Endodermal cell (in vitro differentiated cells): ENCODE measurements around the genes SIMC1 and FAF2.

DNA sequence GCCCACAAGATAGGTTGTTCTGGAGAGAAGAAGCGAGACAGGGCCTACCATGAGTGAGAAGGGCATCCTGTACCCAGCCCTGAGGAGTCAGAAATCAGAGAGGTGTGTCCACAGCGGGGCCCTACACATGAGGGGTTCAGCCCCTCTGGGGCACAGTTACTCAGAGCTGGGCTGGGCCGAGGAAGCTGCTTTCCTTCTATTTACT, 121.5 kb downstream of the NSG2 start:
- PRO-cap: unidirectional peak, plus-strand start at position 105 of the sequence

DNA sequence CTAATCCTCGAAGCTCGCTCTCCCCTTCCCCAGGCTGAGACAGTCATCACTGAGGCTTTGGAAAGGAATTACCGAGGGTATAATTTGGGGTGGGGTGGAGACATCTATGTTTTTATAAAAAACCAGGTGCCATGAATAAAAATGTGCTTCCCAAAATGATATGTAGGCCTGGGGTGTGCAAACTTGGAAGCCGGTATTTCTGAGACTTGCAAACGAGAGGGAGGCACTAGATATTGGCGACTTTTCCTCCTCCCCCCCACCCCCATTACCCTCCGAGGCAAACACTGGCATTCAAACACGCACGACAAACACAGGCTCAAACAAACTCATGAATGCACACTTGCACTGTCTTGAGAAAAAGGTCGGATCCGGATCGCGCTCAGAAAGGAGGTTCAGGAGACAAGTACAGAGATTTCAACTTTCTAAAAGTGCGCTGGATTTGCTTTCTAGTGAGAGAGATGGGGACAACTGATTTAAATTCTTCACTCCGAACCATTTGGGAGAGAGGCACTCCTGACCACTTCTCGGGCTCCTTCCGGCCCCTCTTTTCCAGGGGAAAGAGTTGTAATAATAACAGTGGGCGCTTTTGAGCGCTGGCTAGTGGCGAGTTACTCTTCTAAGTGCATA, 833 bp upstream of the MSX2 start:
- PRO-cap: no peak

- PRO-cap: no peak
These were observed 3.1 kb upstream of the SFXN1 start for GRCh38 chr5:175475193-175475643.

- PRO-cap: no peak
These were observed 926 bp upstream of the SFXN1 start for GRCh38 chr5:175477325-175477943.

GRCh38 chr5:175853499-175853905, 17.9 kb upstream of the CPLX2 start:
- PRO-cap: no peak

DNA sequence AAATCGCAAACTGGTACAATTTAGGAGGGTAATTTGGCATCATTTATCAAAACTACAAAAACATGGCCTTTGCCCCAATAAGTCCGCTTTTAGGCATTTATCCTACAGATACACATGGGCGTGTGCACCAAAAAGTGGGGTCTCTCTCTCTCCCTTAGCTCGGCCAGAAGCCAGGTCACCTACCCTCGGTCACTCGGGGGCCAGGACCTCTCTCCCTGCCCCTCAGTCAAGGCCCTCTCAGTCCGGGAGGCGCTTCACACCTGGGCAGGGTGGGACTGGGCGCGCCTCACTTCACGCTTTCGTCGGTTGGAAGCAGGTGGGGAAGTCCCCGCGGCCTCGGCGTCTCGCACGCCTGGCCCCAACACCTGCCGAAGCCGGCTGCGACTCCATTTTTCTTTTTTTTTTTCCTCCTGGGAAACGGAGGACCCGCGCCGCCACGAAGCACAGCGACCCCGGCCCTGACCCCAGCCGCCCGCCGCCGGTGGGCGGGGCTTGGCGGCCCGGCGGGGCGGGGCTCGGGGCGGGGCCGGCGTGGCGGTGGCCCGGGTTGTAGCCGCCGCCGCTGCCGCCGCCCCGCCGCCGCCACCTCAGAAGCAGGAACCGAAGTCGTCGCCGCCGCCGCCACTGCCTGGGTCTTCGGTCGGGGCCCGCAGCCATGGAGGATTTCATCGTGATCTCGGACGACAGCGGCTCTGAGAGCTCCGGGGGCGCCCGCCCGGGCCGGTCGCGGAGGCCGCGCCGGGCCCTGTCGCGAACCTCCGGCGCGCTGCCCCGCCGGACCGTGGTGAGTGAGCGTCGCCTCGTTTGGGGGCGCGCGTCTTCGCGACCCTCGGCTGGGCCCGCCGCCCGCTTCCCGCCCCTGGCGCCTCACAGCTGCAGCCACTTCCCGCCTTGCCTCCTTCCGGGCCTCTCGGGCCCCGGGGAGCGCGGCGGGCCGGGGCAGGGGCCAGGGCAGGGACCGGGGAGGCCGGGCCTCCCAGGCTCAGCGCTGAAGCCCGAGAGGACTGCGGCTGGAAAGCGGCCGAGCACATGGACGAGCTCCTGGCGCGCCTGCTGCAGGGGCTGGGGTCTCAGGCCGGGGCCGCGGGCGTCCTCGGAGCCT, at the start of gene SIMC1:
Gene SIMC1 (plus strand): TSS at position 571 of the 1,102 bp plus-strand sequence.
- PRO-cap: unidirectional peak, plus-strand start at position 166 of the sequence; bidirectional peak, plus-strand start at position 633 of the sequence, minus-strand start at position 406 of the sequence

DNA sequence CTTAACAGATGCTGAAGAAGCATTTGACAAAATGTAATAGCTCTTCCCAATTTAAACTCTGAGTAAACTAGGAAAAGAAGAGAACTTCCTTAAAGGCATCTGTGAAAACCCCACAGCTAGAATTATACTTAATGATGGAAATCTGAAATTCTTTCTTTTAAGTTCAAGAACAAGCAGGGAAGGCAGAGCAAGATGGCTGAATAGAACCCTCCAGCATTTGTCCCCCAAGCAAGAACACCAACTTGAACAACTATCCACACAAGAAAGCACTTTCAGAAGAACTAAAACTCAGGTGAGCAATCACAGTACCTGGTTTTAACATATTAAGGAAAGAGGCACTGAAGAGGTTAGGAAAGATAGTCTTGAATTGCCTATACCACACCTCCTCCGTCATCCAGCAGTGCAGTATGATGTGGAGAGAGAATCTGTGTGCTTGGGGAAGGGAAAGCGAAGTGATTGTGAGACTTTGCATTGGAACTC, 32.0 kb downstream of the SIMC1 start:
- PRO-cap: no peak

GRCh38 chr5:176397499-176398230, 9.1 kb downstream of the HIGD2A start:
- PRO-cap: no peak

- PRO-cap: no peak
These were observed 10.7 kb downstream of the CLTB start for GRCh38 chr5:176405390-176406330.

DNA sequence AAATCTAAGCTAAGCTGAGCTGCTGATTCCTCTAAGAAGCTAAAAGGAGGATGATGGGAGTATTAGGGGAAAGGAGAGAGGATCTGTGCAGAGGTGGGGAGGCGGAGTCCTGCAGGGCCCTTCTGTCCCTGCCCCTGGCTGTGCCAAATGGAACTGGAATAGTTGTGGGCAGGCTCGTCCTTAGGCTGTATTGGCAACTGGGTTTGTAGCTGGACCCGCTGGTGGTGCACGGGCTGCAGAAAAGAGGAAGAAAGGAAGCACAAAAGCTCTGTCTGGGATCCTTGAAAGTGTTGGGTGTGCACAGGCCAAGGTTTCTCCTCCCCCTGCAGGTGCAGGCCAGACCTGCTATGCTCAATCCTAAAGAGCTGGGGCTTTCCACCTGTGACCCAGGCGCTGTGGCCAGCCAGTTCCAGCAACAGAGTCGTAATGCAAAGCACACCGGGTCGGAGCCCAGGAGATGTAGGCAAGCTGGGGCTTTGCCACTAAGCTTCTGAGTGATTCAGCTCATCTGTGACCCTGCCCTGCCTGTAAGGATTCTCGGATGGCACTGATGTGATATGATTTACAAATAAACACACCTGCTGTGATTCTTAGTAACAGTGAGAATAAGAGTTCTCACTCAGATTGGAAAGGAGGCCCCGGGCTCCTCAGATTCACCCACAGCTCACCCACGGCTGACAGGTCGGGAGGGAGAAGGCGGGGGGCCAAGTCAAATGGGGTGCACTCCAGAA, 9.7 kb downstream of the CLTB start:
- PRO-cap: no peak

- PRO-cap: bidirectional peak, plus-strand start at chr5:176448385, minus-strand start at chr5:176447999
These were observed at the start of gene FAF2 for GRCh38 chr5:176448278-176448484. Gene FAF2 (plus strand): TSS chr5:176448385.

- PRO-cap: bidirectional peak, plus-strand start at chr5:176536722, minus-strand start at chr5:176536648
These were observed 809 bp downstream of the RNF44 start for GRCh38 chr5:176536372-176536814.

GRCh38 chr5:176537674-176538017, 444 bp upstream of the RNF44 start:
- PRO-cap: bidirectional peak, plus-strand start at chr5:176538161, minus-strand start at chr5:176537930

- PRO-cap: no peak
These were observed 454 bp upstream of the GPRIN1 start for GRCh38 chr5:176610438-176610782.

DNA sequence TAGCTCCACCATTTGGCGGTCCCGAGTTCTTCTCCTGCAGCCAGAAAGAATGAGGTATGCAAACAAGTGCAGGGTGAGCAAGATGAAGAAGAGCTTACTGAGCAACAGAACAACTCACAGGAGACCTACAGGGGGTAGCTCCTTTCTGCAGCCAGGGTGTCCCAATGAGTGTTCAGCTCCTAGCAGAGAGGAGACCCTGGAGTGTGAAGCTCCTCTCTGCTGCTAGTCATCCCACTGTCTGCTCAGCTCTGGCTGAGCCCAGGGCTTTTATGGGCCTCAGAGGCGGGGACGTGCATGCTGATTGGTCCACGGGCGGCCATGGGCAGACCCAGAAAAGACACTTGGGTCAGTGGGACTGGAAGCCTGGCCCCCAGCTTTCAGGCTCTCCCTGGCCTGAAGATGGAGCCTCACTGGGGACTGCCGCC, 40.5 kb downstream of the TSPAN17 start:
- PRO-cap: unidirectional peak, minus-strand start at position 240 of the sequence

- PRO-cap: bidirectional peak, plus-strand start at chr5:176743734, minus-strand start at chr5:176743744
These were observed 67.2 kb upstream of the UNC5A start for GRCh38 chr5:176742664-176743972.

DNA sequence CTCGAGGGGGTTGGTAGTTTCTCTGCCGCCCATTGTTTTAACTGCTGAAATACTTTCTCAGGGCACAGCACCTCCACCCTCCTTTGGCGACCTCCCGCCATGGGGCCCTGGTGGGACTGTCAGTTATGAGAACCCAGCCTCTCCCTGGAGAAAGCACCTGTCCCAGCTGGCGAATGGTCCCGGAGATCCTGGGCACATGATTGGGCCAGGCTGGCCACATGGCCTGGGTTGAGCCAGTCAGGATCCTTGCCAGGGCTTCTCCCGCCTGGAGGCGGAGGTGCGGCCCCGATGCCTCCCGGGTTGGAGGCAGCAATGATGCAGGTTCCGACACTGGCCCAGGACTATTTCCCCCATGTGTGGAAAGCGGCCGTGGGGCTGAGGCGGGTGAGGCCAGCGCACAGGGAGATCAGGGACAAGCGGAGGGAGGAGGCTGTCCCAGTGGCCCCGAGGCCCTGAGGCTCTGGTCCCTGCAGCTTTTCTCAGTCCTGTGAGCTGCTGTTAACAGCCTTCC, 13.6 kb downstream of the UNC5A start:
- PRO-cap: no peak

DNA sequence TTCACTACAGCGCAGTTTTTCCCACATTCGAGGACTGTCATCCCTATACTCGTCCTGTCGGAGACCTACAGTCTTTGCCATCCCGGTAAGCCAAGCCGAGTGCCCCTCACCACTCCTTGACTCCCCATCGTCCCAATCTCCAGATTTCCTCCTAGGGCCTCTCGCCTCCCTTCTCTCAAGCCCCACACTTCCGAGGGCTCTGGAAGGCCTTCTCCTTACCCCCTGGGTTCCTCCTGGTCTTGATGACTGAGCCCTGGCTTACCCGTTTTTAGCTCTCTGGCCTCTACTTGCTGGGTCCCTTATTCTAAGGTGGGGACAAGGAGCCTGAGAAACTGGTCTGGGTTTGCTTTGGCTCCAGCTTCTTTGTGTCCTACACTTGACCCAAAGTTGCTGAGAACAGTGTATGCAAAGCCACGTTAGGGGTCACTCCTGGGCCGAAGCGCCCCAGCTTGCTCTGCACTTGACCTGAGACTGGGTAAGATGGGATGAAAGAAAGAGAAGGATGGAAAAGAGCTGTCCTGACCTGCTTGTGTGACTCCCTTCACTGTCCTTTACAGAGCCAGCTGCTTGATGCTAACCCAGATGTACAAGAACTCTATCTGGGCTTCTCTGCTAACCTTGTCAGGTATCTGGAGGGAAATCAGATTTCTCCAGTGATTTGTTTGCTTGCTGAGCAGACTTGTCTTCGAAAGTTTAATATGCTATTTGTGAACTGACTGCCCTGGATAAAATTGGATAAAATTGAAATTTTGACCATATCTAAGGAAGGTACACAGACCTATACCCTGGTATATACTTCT, 854 bp downstream of the ZNF346 start:
- PRO-cap: no peak

DNA sequence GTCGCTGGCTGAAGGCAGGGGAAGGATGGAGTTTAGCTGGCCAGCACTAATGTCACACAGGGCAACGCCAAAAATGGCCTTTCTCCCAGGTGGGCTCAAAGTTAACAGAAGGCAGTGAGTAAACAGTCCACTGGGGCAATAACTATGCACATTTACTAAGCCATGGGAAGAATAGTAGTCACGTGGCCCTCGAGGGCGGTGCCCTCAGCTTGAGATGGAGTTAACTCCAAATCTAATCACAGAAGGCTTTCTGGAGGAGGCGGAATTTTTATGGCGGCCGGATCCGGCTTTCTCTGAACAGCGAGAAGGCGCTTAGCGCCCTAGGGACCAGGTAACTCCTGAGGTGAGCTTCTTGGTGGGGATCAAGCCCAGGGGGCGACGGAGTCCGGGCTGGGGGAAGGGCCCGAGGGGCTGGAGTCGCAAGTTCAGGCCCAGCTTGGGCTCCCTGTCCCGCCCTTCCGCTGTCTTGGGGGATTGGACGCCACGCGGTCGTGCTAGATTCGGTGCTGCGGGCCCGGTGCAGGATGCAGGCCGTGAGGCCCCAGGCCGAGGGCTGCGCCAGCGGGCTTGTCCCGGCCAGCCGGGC, 1.9 kb upstream of the NSD1 start:
- PRO-cap: bidirectional peak, plus-strand start at position 248 of the sequence, minus-strand start outside the sequence; bidirectional peak, plus-strand start at position 494 of the sequence, minus-strand start at position 476 of the sequence

DNA sequence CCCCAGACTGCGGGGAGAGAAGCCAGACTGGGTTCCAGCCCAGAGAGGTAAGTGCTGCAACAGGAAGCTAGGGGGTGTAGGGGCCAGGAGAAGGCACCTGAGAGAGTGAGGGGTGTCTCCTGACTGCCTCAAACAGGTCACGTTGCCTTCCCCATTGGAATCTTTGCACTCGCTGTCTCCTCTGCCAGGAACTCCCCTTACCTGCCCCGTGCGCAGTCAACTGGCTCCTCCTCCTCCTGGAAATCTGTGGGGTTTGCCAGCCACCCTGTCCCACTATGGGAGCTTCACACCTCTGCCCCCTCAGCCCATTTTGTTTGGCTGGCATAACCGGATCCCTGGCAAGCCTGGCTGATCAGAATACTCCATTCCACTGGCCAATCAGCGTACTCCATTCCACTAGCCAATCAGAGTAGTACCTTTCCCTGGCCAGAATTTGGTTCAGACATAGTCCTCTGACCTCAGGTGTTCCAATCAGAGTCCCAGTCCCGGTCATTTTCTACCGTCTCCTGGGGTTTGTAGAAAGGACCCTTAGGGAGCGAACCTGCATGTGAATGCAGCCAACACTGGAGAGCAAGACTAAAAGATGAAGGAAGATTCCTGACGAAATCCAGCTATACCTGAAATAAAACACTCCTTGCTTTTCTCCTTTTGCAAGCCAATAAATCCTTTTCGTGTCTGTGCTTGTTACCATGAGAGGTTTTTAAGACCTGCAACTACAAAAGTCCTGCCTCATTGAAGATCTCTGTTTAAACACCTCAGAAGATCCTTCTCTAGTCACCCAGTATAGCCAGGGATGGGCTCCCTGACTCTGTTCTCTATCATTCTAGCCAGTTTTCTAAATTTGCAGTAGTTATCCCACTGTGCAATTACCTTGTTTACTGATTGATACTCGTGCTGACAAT, 10.2 kb upstream of the SLC34A1 start:
- PRO-cap: no peak